Measurements from ENCODE around the genes DAOA and ARGLU1.

GRCh38 chr13:100625438-100626132 lies 37.0 kb upstream of the GGACT start:
- PRO-cap = no peak

GRCh38 chr13:100848275-100848559 lies 173.6 kb upstream of the TMTC4 start:
- PRO-cap = no peak

DNA sequence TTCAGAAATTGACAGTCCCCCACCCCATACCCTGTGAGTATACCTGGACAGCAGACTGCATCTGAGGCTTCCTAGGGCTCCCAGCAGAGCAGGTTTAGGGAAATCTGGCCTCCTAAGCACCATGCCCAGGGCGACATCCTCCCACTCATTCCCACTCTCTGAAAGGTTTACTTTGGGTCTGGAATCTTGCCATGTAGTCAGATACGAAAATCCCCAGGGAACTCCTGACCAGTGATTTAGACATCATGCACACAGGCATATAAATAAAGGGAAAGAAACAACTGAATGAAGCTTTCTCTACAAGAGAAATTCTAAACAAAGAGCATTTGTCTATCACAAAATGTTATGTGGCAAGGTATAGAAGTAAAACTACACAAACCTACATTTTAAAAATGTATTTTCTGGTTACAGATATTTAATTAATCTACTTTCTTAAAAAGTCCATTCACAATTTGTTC lies 795 bp upstream of the NALCN start:
- PRO-cap = no peak

- PRO-cap = no peak
Observed at GRCh38 chr13:101523658-101523933, 71.1 kb downstream of the ITGBL1 start.

DNA sequence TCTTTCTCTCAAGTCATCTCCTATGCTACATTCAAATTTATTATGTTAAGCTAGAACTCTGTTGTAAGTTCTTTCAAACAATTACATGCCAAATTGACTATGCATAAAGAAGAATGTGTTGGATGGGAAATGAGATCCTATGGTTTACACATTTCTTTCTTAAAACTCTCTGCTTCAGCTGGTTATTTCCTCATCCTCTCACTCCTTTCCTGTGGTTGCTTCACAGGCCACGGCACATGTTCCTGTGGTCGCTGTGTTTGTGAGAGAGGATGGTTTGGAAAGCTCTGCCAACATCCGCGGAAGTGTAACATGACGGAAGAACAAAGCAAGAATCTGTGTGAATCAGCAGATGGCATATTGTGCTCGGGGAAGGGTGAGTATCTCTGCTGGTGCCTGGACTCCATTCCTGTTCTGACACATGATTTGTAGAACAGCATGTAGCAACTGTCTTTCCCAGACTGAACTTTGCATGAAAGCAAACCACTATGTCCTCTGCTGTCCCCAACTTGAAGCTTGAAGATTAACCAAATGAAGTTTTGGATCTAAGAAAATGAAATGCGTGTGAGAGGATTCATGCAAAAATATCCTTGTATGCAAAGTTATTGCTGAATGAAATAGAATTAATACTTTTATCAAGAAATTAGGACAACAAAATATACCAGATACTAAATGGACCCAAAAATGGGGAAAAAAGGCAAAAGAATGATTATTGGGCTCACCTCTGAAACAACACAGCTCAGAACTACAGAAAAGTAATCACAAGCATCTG lies 210.0 kb downstream of the FGF14 start:
- PRO-cap = no peak

- PRO-cap = no peak
Observed at GRCh38 chr13:101740018-101740217, 176.8 kb downstream of the FGF14 start.

GRCh38 chr13:102112197-102112526 lies 195.4 kb upstream of the FGF14 start:
- PRO-cap = no peak

DNA sequence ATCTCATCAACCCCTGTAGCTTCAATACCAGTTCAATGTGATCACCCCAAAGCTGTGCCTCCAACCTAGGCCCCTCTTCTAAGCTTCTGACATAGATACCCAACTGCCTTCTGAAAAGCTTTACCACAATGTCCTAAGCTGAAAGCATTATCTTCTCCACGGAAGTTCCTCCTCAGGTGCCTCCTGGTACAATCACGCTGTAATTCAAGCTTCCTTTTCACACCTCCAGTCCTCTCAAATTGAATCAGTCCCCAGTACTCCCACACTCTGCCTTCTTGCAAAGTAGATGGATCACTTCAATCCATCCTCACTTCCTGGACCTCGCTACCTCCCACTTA lies 243.5 kb upstream of the TPP2 start:
- PRO-cap = no peak

- PRO-cap = no peak
Observed at GRCh38 chr13:102681999-102682525, 12.8 kb downstream of the METTL21C start.

DNA sequence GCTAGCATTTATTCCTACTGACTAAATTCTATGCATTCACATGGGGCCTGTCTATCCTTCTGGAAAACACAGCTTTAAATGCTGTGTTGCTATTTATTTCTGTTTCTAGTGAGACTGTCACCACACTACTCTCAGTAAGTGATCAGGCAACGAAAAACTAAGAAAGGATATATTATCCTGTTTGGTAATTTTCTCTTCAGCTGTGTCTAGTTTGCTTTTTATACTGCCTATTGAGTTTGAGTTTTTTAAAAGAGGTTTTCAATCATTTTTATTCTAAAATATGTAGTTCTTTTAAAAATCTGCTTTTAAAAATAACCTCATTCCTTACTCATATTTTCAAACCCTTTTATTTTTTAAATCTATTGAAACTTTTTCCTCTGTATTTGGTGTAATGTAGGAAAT lies 22.3 kb upstream of the ERCC5 start:
- PRO-cap = no peak

DNA sequence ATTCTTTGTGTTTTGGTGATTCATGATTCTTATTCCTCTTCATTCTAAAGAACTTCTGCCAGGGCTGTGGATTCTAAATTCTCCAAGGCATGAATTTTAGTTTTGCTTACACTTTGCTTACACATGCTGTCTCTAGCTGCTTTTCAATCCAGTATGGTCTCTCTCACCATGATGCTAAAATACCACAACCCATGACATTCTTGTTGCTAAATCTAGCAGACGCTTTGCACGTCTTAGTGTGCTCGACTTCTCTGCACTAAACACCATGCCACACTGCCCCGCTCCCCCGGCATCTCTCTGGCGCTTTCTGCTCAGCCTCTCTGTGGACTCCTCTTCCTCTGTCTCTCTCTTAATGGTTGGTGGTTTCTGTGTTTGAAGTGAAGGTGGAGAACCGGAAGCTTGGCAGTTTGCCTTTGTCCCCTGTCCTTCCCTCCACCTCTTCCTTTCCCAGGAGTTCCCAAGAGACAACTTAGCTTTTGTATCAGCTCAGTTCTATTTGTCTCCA lies 8.8 kb downstream of the ERCC5 start:
- PRO-cap = no peak

DNA sequence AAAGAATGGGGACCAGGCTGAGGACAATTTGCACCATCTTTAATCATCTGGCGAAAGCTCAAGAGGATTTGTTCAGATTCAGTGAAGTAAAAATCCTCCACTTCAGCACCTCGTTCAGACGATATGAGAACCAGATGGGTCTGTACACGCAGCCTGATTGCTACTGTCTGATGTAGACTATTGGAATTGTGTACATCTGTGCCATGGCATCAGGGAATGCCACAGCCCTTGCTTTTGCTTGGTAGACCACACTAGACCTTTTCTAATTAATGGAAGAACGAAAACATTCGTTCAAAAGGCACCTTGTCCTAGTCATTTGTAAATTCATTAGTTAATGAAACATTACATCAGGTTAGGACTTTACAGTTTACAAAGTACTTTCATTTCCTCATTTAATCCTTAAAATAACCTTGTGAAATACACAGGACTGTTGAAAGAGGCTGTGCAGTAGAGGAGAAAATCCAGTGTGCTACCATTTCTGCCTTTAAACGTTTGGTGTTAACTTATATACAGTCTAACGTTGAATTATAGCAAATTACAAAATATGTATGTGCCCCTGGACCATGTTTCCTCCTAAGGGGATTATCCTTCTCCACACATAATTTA lies 59.2 kb downstream of the SLC10A2 start:
- PRO-cap = no peak

DNA sequence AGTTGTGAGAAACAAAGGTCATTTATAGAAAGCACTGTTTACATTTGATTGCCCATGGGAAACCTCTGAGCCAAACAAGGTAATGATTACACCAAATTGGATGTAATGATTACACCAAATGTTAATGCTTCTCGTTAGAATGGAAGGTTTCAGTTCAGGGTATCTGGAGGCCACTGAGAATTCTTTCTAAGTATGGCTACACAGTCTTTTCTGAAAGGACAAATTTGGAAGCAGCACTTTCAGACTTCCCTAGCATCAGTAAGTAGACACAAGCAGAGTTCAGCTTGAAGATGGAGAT lies 451.3 kb upstream of the SLC10A2 start:
- PRO-cap = no peak

DNA sequence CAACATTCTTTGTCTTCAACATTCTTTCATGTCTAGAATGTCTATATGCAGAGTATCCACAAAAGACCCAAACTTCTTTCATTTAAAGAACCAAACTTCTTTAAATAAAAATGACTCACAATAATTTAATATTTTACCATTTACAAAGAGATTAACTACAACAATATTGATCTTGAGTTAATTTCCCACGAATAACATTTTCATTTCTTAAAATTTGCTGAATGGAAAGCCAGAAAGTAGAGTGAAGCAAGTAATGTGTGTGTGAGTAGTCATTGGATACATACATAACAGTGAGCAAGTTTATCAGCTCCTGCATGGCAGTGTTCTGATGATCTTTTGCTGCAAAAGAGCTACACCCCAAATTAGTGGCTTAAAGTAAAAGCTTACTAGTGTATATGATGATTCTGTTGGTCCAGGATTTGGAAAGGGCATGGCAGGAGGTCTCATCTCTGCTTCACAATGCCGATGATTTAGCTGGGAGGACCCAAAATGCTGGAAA lies at the start of gene DAOA:
TSS of gene DAOA (plus strand) at position 246 of the 499 bp plus-strand sequence.
- PRO-cap = no peak

DNA sequence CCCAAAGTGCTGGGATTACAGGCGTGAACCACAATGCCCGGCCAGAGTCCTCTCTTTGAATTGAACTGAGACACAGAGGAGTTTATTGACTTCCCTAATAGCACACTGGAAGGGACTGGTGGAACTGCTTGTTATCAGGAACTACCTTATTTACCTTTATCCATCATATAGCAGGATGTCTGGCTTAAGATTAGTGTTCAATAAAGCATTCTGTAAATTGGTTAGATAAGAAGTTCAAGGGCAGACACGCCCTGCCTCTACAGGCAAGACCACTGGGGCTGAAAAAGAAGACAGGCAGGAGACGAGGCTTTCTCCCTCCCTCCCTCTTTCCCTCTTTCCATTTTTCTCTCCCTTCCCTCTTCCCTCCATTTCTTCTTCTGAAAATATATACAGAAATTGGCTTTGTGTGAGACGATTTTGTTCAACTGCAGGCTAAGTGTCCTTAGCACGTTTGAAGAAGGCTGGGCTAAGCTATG lies 456.1 kb downstream of the DAOA start:
- PRO-cap = no peak

DNA sequence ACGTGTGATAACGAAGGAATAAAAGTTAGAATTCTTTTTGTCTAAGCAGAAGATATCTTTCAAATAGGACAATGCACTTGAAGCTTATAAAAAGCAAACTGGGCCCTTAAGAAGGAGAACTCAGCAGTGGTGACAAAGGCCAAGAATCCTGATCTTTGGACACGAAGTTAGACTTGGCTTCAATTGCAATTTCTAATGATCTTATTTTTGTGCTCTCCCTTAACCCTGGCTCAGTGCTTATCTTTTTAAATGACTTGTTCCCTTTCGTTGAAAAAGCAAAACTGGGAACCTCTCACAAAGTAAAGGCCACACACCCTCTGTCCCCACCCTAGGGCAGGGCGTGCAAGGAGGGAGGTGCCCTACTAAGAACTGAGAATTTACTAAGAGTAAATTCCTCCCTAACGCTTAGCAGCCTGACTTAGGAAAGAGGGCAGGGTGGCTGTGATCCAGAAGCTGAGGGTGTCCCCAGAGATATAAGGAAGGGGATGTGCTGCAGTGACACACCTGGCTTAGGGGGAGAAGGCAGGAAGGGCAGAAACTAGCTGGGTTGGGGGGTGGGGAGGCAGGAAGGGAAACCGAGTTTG lies 435.3 kb downstream of the EFNB2 start:
- PRO-cap = no peak

DNA sequence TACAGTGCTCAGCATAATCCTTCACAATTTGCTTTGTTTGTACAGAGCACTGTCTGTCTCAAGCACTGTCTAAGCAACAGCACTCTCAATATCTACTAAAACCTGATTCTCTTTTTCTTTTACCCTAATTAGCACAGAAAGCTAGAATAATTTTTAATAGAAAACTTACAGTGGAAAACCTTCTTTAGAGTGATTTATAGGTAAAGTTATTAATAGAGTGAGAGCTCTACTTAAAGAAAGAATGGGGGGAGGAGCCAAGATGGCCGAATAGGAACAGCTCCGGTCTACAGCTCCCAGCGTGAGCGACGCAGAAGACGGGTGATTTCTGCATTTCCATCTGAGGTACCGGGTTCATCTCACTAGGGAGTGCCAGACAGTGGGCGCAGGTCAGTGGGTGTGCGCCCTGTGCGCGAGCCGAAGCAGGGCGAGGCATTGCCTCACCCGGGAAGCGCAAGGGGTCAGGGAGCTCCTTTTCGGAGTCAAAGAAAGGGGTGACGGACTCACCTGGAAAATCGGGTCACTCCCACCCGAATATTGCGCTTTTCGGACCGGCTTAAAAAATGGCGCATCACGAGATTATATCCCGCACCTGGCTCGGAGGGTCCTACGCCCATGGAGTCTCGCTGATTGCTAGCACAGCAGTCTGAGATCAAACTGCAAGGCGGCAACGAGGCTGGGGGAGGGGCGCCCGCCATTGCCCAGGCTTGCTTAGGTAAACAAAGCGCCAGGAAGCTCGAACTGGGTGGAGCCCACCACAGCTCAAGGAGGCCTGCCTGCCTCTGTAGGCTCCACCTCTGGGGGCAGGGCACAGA lies 322.0 kb downstream of the EFNB2 start:
- PRO-cap = no peak

- PRO-cap = no peak
Observed at GRCh38 chr13:106477198-106477608, 58.3 kb downstream of the EFNB2 start.

- PRO-cap = bidirectional peak, plus-strand start at chr13:106567205, minus-strand start at chr13:106567210; bidirectional peak, plus-strand start at chr13:106567721, minus-strand start at chr13:106567643; bidirectional peak, plus-strand start at chr13:106568278, minus-strand start at chr13:106568164
Observed at GRCh38 chr13:106566967-106568194, at the start of gene ARGLU1. ARGLU1 (minus strand) TSS chr13:106568137.

DNA sequence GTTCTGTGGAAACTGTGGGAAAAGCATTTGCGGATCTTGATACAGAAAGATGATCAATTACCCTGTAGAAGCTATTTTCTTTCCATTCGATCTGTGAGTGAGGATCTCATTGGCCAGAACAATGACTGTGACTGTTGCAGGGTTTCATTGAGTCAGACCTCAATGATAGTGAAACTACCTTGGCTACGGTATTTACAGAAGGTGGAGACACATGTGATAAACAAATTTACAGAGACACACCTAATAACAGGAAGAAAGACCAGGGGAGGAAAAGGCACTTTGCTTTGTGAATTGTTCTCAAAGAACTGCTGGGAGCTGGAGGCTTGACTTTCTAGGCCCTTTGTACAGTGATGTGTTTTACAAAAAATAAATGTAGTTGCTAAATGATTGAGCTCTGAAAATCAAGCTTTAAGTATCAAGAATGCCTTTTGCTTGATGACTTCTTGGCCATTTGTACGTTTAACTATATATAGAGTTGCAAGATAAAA lies 19.9 kb upstream of the ARGLU1 start:
- PRO-cap = no peak

All from Metastatic Lung Carcinoma in the Adrenal Gland (tissue), 1 donor.